Jejunum (tissue), 1 donor: ENCODE data around the gene ASRGL1.

DNA sequence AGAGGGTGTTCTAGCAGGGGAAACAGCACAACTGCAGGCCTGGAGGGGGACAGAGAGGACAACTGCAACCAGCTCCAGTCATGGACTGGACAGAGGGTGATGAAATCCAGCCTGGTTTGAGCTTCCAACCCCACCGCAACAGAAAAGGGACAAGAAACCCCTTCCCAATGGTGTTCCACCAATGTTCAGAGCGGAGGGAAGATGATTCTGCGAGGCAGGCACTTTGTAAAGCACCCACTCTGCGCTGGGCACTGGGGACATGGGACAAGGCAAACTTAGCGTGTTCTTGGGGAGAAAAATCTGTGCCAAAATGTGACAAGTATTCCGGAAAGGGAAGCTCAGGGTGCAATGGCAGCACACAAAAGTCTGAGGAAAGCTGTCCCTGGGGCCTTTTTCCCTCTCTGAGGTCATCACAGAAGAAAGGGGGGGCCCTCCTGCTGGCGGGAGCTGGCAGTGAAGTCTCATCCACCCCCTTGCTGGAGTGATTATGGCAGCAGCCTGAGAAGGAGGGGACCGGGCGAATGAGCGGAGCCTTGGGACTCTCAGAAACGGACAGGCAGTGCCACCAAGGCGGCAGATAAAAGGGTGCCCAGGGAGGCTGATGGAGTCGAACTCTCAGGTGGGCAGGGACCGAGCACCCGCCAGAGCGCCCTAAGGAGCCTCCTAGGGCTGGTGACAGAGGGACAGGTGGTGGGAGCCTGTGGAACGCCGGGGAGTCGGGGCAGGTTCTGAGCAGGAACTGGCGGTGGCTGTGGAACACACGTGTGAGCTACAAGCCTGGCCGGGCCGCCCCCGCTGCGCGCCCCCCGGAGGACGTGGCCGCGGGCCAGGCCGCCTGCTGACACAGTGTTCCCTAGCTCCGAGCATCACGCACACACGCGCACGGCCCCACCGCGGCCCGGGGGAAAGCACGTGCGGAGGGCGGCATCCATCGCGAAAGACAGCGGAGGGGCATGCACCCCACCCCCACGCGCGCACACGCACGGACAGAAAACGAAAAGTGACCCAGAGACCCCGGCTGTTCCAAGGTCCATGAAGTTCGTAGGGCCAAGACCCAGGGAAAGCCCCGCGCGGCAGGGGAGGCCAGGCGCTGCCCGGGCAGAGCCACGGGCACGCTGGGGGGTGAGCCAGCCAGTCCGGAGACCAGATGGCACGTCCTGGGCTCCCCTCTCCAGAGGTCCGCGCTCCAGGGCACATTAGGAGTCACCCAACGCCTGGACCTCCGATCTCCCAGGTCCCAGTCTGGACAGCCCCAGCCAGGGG, 1.2 kb downstream of the VWCE start:
- PRO-cap: no peak

- PRO-cap: no peak
Measured at GRCh38 chr11:61334880-61335641, 2.0 kb downstream of the TKFC start.

GRCh38 chr11:61392978-61393427, 616 bp downstream of the TMEM216 start:
- PRO-cap: no peak

GRCh38 chr11:61587308-61588627, 6.9 kb upstream of the SYT7 start:
- PRO-cap: unidirectional peak, plus-strand start at chr11:61587689

GRCh38 chr11:61626550-61627249, 45.8 kb upstream of the SYT7 start:
- PRO-cap: no peak

- PRO-cap: no peak
Measured at GRCh38 chr11:61688695-61689344, 8.6 kb downstream of the DAGLA start.

- PRO-cap: no peak
Measured at GRCh38 chr11:61696508-61696976, 16.4 kb downstream of the DAGLA start.

GRCh38 chr11:61696977-61697592, 16.9 kb downstream of the DAGLA start:
- PRO-cap: no peak

- PRO-cap: no peak
Measured at GRCh38 chr11:61814120-61814682, 2.6 kb downstream of the FADS1 start.

DNA sequence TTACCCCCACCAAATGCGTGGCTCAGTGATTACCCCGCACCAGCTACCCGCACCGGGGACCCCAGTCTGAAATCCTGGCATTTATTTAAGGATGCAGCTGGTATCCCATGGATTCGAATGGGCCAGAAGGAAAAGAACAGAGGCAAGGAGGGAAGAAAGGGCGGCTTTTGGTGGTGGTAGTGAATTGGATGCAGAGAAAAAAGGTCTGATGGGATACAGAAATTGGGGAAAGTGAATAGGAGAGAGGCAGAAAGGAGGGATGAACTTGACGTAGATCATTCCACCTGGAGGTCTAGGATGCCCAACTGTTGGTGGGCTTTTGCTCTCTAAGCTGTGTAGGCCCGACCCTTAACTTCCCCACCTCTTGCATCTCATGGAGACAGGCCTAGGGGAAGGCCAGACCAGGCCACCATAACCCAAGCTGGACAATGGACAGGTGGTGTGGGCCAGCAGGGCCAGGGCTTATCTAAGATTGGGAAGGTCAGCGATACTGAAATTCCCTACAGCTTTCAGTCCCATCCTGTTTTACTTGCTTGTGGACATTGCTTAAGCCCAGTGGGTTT, 1.5 kb downstream of the FADS2 start:
- PRO-cap: no peak

GRCh38 chr11:61834304-61834988, 6.3 kb downstream of the FADS2 start:
- PRO-cap: unidirectional peak, plus-strand start at chr11:61834800

GRCh38 chr11:61861469-61862278, 29.7 kb downstream of the FADS3 start:
- PRO-cap: no peak

DNA sequence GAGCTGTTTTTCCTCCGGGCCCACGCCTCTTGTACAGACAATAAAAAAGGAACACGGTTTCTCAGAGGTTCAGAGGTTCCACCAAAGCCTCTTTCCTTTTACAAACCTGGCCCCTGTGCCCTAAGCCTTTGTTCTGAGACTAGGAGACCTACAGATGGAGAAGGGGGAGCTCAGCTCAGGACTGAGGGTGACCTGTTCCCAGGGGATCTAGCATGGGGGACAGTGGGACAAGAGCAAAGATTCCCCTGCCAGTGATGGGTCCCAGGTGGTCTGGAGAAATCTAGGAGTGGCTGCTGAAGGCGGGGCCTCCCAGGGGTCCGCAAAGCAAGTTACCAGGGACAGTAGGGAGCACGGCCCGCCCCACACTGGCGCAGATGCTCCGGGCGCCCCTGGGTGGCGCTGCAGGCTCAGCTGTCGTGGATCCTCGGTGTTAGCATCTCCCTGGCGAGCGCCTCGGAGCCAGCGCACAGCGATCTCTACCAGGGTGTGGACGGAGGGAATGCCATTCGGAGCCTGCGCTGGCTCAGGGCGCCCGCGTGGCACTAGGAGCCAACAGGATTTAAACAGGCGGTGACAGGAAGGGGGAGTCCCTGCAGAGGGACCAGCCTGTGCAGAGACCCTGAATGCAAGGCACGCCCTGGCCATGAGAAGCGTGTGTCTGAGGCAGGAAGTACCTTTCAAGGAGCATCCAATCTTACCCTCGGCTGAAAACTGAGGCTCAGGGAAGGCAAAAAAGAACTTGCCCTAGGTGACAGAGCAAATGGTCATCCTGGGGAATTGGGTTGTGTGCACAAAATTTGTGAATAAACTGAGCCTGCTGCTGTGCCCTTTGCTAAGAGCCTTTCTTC, 20.2 kb downstream of the FADS3 start:
- PRO-cap: no peak

GRCh38 chr11:61873222-61874063, 17.9 kb downstream of the FADS3 start:
- PRO-cap: no peak

DNA sequence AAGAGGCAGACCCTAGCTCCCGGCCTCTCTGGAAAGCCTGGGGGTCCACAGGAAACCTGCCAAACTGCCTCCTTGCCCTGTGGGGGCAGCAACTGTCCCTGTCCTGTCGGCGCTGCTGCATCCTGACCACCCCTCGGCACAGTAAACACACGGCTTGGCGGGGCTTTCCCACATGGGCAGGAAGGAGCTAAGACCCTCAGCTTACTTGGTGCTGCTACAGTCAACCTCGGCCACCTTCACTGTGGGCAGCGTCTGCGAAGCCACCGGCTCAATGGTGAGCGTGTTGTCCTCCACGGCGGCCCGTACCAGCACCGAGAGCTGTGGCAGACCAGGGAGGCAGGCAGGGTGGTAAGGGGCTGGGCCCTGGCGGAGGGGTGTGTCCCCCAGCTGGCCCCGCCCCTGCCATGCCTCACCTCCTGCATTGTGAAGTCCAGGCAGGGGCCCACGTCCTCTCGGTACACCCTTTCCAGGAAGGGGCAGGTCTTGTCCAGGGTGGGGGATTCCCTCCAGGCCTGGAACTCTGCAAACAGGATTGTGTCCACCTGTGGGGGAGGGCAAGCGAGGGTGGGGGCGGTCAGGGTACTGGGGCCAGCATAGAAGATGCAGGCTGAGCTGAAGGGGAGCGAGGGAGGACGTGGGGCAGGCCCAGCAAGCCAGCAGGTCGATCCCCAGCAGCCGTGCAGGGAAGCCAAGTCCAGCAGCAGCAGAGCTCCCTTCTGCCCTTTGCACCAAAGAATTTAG, 12.9 kb downstream of the RAB3IL1 start:
- PRO-cap: no peak

DNA sequence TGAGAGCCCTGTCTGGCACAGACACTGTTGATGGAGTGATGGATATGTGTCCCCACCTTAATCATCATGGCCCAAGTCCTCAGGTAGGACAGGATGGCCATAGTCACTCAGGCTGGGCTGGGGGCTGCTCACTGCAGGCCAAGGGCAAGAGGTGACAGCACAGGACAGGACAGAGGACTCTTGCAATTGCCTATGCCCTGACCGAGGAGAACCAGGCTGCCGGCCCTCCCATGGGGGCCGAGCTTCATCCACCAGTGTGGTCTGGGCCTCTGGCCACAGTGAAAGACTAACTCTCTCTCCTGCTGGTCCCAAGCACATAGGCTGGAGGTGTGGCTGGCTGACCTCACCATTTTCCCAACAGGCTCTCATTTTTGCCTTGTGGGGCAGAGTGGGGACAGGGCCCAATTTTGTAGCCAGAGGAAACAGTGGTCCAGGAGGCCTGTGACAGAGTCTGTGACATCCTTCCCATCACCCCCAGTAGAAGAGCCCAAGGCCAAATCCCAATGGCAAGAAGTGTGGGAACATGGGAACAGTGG, 6.6 kb downstream of the RAB3IL1 start:
- PRO-cap: no peak

DNA sequence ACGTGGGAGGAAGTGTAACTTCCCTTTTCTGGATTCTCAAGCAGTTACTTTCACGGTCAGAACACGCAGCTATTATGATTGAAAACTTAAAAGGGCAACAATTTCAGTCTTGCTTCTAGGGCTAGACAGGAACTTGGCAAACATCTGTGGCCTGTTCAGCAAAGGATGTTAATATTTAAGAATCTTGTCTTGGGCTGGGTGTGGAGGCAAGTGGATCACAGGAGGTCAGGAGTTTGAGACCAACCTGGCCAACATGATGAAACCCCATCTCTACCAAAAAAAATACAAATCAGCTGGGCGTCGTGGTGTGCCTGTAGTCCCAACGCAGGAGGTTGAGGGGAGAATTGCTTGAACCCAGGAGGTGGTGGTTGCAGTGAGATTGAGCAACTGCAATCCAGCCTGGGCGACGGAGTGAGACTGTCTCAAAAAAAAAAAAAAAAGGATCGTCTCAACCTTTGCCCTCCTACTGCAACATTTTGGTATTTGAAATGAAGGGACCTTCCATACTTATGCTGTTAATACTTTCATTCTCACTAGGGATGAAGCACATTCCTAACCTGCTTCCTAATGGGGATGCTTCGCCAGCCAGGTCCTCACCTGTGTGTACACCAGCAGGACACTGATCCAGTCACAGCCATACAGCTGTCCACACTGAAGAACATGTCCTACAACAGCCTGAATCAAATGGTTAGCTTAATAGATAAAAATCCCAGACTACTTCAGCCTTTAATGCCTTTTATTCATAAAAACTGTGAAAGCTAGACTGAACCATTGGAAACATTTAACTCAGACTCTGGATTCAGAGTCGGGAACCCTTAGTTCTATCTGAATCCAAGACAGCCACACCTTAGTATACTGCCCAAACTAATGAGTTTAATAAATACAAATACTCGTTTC, 3.6 kb downstream of the FTH1 start:
- PRO-cap: unidirectional peak, minus-strand start at position 331 of the sequence

- PRO-cap: no peak
Measured at GRCh38 chr11:62045533-62046014, 78.1 kb upstream of the FTH1 start.

- PRO-cap: bidirectional peak, plus-strand start at chr11:62337466, minus-strand start at chr11:62337370
Measured at GRCh38 chr11:62337019-62338225, at the start of gene ASRGL1. ASRGL1 (plus strand) TSS chr11:62337448.

- PRO-cap: no peak
Measured at GRCh38 chr11:62419591-62419926, 726 bp downstream of the SCGB1A1 start.